Epithelial cell of esophagus (primary cell): Measurements from ENCODE around the genes C17orf78, ACACA, TBC1D3E, MRPL45 and GPR179.

DNA sequence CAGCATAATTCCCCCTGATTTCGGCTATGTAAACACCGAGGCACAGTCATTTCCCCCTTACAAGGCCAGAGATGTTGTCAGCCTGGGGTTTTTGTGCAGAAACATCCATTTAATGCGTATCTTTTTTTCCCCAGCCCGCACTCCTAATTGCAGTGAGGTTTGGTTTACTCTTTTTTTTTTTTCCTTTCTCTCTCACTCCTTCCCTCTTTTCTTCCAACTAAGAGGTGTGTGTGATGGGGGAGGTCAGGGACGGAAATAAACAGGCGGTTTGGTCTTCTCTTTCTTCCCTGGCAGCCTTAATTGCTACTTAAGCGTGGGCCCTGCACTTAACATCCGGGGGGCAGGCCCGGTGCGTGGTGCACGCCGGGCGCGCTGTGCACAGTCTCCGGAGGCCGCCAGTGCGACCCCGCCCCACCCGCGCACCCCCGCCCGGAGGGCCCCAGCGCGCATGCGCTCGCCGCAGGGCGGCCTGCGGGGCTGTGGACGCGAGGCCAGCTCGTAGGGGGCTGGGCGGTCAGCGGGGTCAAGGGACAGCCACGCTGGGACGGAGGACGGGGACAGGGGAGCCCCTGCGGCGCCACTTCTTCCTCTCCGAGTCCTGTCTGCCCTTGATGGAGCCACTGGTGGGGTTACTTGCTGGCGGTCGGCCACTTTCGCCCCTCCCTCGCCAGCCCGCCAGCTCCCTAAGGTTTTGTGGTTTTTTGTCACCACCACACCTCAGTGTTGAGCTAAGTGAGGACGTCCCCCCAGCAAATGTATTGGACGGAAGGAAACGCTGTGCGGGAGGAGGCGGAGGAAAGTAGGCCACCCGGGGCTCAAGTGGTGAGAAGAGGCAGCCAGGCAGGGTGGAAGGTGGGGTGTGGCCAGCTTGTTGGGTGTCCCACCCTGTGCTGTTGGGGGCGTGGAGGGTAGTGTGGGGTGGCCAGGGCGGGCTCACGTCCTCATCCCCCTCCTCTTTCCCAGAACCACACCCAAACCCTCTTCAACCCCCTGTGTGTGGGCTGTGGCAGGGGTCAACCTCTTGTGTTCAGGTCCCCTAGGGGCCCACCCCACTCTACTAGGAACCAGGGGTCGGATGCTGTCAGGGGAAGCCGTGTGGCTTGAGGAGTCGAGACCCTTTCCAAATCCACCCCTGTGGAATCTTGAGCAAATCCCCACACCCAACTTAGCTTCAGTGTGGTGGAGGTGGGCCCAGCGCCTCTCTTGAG, 121.0 kb downstream of the MRM1 start:
- RRBS = no CpG with 5 or more reads among the region's 58 CpGs

DNA sequence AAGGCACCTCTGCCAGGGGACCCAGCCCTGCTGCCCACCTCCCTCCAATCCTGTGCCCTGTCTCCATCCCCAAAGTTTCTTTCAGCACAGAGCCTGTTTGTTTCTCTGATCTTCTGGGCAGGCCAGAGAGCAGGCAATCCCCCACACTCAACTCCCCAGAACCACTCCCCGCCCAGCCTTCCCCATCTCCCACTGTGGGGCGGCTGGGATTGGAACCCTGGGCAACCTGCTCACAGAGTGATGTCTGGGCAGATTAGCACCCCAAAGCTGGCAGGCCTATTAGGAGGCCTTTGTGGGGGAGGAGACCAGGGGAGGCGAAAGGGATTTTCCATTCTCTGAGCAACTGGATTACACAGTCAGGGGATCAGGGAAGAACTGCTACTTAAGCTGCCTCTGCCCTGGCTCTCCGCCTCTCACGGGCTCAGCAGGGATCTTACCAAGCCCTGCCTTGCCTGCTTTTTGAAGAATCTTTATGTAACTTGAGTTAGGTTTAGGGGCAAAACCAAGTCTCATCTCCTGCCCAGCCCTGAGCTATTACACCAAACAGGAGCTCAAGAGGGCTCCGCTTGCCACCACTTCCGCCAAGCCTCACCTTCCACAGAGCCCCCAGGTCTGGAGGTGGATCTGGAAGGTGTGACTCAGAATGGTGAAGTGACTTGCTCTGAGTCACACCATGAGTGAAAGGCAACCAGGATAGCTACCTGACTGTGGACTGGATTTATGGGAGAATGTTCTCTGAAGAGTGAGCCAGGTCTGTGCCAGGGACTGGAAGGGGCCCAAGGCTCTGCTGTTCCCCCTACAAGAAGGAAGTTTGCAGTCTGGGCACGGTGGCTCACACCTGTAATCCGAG, 16.0 kb upstream of the LHX1 start:
- RRBS = no CpG with 5 or more reads among the region's 9 CpGs

DNA sequence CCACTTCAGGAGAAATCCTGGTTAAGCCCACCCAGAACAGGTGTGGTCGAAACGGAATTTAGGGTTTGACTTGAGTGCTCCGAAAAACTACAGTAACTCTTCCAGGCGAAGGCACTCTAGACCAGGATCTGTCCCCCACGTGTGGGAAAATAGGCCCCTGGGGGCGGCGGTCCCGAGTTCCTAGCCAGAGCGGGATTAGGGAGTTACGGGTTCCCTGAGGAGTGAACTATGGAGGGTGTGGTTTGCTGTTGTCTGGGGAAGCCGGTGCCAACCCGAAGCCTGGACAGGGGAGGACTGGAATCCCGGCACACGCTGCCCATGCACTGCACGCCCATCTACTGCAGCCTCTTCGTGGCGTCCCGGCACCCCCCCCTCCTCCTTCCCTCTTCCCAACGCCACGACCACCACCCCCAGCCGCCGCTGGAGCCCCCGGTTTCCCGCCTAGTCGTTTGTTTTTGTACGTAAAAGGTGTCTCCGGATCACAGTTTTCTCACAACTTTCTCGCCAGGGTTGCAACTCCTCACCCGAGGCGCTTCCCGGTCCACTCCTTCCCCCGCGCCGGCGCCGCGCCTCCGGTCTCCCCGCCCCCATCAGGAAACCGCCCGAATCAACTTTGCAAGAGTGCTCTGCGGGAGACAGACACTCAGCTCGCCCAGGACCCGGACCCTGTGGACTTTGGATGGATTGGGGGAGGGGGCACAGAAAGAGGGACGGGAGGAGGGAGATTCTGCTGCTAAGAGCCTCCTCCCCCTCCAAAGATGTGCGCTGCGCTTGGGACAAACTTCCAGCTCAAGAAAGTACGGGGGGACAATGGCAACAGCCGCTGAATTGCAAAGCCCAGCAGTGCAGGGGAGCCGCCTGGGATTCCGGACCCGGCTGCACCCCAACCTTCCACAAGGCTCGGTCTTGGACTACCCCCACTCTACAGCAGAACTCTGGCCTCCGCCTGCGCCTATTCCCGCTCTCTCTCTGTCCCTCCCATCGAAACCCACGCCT, 1.4 kb upstream of the LHX1 start:
- RRBS = no CpG with 5 or more reads among the region's 58 CpGs

DNA sequence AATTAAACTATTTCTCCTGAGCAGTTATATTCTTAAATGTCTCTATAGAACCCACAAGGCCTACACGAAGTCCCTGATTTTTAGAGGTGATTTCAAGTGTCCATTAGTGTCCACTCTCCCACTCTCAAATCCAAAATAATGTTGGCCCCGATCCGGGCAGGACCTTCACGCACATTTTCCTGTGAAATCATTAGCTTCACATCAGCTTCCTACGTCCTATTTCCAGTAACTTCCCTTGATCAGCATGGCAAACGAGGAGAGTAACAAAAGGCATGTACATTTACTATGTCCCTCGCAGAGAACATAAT, 17.7 kb upstream of the C17orf78 start:
- RRBS = no CpG with 5 or more reads among the region's 7 CpGs

DNA sequence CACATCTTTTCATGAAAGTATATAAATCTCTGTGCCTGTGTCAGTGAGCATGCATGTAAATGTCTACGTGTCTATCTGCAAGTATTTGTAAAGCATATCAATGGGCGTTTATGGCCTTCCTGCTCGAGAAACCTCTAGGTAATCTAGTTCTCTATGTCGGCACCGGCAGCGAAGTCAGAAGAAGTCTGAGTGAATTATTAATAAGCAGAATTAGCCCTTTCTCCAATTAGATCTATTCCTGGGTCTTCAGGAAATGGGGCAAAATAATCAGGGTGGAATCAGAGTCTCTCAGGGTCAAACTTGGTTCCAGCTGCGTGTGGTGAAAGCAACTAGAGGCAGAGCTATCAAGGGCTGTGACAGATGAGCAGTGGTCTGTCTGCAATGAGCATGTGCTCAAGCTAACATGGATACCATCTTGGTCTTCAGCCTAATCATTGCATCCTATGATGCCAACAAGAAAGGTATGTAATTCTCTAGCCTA, at the start of gene C17orf78:
Gene C17orf78 (plus strand): TSS at position 296 of the 481 bp plus-strand sequence.
- RRBS = no CpG with 5 or more reads among the region's 7 CpGs

- RRBS = no CpG with 5 or more reads among the region's 112 CpGs
These were observed at the start of gene ACACA for GRCh38 chr17:37406028-37407350. ACACA (minus strand) TSS chr17:37406836.

DNA sequence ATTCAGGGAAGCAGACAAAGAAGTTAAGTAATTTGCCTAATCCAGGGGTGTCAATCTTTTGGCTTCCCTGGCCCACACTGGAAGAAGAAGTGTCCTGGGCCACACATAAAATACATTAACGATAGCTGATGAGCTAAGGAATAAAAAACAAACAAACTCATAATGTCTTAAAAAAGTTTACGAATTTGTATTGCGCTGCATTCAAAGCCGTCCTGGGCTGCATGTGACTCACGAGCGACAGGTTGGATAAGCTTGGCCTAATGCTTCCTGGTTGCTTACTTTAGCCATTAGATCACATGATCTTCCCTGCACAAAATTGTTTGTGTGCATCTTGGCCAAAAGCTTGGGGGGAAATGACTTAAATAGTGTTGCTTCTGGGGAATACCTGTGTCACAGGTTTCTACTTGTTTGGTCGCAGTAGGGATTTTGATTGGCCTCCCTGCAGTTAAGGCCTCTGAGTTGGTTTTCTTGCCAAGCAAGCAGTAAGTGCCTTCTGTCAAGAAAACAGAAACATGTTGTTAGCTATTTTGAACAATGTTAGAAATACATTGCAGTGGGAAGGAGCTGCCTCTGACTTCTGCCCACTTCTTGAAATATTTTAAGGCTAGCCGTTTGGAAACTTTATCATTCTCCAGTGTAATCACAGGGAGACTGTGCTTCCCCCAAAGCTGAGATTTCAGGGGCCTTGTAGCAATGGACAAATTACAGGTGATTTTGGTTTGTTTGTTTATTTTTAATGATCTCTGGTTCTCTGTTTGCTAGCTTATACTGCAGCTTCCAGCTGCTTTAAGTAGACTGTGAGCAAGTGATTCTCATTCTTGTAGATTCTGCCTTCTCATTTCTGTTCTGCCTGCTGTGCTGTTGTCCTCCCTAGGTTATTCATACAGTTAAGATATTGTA, 39.5 kb upstream of the DUSP14 start:
- RRBS = no CpG with 5 or more reads among the region's 8 CpGs

GRCh38 chr17:37720935-37721811, 23.7 kb downstream of the HNF1B start:
- RRBS = no CpG with 5 or more reads among the region's 9 CpGs

DNA sequence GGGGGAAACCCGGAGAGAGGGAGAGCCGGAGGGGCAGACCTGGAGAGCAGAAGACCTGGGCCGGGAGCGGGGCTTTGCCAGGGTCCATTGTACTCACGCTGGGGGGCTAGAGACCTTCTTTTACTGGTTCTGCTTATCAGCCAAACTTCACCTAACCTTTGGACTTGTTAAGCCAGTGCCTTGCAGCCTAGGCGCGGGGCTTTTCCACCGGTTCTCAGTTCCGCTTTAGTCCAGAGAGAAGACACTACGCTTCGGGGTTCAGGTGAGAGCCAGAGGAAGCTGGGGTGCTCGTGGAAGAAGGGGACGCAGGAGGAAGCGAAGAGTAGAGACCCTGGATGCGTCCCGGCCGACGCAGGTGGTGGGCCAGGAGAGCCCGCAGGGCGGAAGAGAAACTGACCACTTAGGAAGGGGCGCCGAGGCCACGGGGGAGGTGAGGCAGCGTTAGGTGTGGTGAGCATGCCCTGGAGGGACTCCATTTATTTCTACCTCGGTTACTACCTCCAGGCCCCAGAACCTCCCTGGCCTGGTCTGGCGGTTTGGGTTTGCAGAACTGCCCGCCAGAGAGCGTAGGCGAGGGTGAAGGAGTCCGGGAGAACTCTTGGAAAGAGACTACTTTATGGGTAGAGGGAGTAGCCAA, 411 bp upstream of the HNF1B start:
- RRBS = no CpG with 5 or more reads among the region's 30 CpGs

GRCh38 chr17:37787108-37787589, 42.3 kb upstream of the HNF1B start:
- RRBS = no CpG with 5 or more reads among the region's 6 CpGs

DNA sequence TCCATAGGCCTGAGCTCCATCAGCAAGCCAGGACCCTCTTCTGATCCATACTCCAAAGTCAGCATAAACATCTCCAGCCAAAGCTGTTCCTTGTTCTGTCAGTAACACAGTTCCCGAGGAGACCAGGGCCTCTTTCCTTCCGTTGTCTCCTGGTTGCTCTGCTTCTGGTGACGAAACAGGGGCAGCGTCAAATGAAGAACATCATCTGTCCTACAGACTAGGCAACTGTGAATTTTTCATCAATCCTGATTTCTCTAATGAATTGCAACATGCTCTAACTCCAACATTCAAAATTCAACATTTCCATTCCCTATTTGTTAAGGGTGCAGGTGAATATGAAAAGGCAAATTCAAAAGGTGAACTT, 83.9 kb upstream of the HNF1B start:
- RRBS = no CpG with 5 or more reads among the region's 4 CpGs

GRCh38 chr17:38127587-38128063, at the start of gene TBC1D3E:
TBC1D3E (plus strand) TSS chr17:38127951.
- RRBS = no CpG with 5 or more reads among the region's 9 CpGs

GRCh38 chr17:38296783-38297499, at the start of gene MRPL45:
MRPL45 (plus strand) TSS chr17:38297168.
- RRBS = no CpG with 5 or more reads among the region's 51 CpGs

DNA sequence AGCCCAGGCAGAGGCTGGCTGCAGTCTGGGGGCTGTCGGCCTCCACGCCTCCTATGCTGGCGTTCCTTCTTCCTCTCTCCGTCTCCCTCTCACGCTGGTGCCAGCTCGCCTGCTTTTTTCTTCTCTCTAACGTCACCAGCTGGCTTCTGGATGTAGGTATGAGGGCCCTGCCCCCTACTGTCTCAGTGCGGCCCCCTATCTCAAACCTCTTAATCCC, at the start of gene GPR179:
Gene GPR179 (minus strand): TSS at position 125 of the 217 bp plus-strand sequence.
- RRBS = no CpG with 5 or more reads among the region's 8 CpGs

GRCh38 chr17:38606367-38606887, 675 bp upstream of the SRCIN1 start:
- RRBS = no CpG with 5 or more reads among the region's 52 CpGs

DNA sequence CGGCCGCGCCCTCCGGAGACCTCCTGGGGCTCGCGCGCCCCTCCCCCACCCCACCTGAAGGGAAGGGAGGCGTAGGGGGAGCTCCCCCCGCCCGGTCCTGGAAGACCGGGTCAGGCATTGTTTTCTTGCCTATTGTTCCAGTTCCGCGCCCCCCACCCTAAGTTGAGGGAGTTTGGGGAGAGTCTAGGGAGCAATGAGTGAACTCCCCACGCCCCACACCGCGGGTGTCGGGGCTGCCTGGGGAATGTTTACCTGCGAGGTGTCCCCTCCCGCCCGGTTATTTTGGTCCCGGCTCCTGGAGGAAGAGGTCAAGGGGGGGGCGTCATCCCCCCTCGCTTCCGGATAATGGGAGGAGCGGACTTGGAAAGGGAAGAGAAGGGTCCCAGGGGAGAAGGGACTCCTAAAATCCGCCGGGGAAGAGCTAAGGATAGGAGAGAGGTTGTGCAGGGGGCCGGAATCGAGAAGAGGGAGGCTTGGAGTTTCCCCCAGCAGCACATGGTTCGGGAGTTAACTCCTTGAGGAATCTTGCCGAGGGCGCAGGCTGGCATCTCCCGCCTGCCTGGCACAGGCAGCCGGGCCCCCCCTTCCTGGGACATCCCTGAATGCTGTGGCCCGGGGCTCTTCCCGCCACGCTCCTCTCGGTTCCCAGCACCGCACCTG, 859 bp downstream of the MLLT6 start:
- RRBS = no CpG with 5 or more reads among the region's 39 CpGs

DNA sequence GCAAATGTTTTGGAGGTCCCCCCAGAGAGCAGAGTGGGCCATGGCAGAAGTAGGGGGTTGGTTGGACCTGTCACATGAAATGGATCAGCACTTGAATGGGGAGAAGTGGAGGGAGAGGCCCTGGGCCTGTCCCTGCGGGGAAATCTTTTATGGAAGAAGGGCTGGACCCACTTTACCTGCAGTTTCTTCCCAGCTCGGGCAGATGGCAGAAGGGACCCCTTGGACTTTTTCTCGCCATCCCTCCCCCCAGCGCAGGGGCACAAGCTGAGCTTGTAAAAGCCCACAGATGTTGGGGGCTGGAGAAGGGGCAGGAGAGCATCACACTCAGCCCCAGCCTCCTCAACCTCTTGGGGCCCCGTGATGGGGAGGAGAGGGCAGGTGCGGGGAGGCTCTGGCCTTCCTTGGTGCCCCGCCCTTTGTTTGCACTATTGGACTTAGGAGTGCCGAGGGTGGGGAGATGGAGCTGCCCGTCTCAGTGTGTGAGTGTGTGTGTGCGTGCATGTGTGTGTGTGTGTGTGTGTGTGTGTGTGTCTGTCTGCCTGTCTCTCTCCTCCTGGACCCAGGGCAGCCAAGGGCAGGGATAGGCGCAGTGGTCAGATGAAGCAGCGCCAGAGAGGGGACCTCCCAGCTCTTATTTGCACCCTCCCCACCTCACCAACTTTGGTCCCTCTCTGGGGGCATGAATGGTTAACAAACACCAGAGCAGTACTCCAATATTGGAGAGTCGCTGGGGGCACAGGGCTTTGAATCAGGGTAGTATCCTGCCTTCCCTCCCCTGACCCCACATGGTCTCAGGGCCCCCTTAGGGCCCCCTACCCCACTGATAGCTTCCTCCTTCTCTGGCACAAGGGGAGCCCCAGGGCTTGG, 4.0 kb upstream of the CISD3 start:
- RRBS = no CpG with 5 or more reads among the region's 13 CpGs

DNA sequence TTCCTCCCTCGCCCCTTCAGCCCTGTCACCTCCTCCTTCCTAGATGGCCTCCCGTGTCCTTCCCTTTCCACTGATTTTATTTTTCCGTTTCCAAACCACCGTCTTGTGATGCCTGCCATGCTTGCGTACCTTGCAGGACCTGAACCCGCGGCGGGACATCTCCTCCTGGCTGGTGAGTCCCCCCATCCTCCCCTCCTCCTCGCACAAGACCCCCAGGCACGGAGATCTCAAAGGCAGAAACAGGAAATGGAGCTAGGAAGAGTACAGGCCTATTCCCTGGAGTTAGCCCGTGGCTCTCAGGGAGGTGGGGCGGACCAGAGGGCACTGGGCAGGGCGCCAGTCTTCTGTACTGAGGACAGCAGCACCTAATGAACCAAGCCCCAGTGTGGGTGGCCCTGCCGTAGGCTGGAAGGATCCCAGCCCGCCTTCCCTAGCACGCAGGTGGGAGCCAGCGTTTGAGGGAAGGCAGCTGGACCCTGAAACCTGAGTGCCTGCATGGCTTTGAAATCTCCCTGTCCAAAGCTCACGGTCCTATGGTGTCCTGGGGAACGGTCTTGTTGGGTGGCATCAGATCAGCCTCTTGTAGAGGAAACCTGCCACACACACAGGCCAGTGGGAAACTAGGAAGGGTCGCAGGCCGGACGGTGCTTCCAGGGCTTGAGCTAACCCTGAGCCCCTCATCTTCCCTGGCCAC, 630 bp downstream of the CISD3 start:
- RRBS = no CpG with 5 or more reads among the region's 22 CpGs

- RRBS = no CpG with 5 or more reads among the region's 26 CpGs
These were observed 8.5 kb downstream of the CISD3 start for GRCh38 chr17:38738341-38739247.

GRCh38 chr17:38746230-38747277, 1.6 kb downstream of the PCGF2 start:
- RRBS = no CpG with 5 or more reads among the region's 20 CpGs